Measurements from ENCODE around the genes ZBTB7A, EBI3, LRG1 and MYDGF.

DNA sequence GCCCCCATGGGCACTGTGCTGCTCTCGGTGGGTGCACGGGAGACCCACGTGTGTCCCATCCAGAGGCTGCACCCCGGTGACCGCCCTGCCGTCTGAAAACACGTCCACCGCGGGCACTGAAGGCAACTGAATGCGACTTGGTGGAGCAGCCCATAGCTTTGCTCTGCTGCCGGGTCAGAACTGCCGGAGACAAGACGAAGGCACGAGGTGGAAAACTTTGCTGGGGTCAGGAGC lies 30.6 kb downstream of the PIP5K1C start:
- PRO-cap: no peak

DNA sequence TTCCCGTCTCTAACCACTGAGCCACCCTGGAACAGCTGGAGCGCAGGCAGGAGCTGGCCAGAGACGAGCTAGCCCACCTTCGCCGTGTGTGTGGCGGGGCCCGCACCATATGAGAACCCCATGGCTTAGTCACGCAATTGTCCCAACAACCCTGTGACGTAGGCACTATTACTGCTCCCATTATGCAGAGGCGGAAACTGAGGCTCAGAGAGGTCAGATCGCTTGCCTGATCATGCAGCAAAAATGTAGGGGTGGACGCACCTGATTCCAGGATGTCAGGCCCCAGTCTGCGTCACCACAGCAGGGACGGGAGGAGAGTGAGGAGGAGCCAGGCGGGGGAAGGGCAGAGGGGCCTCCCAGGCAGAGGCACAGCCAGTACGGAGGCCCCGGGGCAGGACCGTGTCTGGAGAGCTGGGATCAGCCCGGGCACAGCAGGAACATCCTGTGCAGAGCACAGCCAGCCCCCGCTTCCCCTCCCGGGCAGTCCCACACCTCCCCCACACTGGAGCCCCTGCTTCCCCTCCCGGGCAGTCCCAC lies 16.8 kb downstream of the PIP5K1C start:
- PRO-cap: no peak

DNA sequence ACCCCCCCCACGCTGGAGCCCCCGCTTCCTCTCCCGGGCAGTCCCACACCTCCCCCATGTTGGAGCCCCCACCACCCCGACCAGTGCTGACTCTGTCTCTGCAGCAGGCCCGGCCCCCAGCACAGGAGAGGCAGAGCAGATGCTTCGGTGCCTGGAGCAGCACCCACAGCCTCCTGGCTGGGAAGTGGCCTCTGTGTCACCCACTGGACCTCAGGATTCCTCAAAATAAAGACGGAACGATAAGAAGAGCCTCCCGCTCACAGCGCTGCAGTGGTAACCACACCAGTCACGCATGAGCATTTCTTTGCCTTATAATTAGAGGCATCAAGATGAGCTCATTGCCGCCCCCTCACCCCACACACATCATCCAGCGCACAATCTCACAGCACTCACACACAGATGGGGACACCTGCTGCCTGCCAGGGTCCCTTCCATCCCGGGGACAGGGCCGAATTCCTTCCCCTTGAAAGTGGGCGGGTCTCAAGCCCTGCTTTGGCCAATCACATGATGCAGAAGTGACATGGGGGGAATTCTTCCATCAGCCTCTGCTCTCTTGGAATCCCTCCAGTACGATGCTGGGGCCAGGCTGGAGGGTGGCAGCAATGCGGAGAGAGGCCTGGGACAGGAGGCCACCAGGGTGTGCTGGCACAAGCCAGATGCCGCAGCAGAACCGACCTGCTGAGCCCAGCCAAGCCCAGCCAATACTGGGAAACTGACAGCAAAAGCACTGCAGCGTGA lies 16.2 kb downstream of the PIP5K1C start:
- PRO-cap: no peak

DNA sequence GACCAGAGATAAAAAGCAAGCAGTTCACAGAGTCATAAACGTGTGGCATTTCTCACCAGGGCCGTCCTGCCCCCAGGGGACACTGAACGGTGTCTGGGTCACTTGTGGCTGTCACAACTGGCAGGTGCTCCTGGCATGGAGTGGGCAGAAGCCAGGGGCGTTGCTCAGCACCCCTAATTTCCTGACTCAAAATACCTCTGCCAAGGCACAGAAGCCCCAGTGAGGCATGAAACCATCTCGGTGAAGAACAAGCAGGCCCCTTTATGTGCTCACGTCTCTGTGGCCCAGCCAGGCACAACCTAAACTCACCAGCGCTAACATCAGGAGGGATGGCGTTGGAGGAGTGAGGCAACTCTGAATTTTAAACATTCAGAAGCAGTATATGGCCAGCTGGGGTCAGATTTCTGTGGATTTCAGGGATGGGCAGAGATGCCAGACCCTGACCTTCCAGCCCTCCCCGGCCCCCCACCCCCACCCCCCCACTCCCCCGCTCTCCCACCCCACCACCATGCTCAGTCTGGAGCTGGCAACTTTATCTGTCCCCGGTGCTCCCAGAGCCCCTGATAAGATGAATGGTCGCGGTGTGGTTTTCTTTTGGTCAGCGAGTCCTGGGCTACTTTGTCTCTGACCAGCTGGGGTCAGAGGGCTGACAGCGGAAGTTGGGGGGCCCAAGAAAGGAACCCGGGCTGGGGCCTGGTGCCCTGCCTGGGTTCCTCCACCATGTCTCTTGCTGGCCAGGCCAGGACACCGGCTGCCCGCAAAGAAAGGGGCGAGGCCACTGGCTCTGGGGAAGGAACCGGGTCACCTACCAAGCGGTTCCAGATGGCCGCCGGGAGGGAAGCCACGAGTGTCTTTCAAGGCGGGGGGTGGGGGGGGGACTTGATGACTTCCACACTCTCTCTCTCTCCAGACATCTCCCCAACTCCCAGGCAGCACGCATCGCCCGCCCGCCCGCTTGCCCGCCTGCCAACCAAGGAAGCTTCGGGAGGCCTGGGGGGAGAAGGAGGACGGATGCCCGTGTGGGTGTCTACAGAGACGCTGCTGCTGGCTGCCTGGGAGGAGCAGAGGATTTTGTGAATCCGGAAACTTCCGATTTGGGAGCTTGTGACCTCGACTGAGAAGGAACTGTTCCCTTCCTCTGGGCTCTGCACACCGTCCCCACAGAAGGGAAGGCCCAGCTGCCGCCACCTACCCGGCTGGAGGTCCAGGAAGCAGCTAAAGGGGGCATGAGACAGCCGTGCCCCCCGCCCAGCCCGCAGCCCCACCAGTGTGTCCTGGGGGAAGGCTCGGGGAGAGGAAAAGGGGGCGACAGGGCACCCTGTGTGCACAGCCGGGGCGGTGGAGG lies 1.3 kb downstream of the PIP5K1C start:
- PRO-cap: no peak

GRCh38 chr19:3722262-3723235 lies 14.4 kb downstream of the TJP3 start:
- PRO-cap: bidirectional peak, plus-strand start at chr19:3722732, minus-strand start at chr19:3722740; unidirectional peak, minus-strand start at chr19:3722938

GRCh38 chr19:3977379-3978104 lies 6.6 kb upstream of the DAPK3 start:
- PRO-cap: no peak

DNA sequence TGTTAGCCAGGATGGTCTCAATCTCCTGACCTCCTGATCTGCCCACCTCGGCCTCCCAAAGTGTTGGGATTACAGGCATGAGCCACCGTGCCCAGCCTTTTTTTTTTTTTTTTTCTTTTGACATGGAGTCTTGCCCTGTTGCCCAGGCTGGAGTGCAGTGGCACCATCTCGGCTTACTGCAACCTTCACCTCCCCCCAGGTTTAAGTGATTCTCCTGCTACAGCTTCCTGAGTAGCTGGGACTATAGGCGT lies 25.8 kb downstream of the ZBTB7A start:
- PRO-cap: no peak

GRCh38 chr19:4066560-4067210 lies at the start of gene ZBTB7A:
Gene ZBTB7A, minus strand, starts transcription at chr19:4066899.
- PRO-cap: bidirectional peak, plus-strand start at chr19:4066993, minus-strand start at chr19:4066776

- PRO-cap: no peak
Measured at GRCh38 chr19:4229041-4229667, at the start of gene EBI3. Gene EBI3, plus strand, starts transcription at chr19:4229523.

GRCh38 chr19:4327104-4328077 lies 11.2 kb downstream of the STAP2 start:
- PRO-cap: no peak

DNA sequence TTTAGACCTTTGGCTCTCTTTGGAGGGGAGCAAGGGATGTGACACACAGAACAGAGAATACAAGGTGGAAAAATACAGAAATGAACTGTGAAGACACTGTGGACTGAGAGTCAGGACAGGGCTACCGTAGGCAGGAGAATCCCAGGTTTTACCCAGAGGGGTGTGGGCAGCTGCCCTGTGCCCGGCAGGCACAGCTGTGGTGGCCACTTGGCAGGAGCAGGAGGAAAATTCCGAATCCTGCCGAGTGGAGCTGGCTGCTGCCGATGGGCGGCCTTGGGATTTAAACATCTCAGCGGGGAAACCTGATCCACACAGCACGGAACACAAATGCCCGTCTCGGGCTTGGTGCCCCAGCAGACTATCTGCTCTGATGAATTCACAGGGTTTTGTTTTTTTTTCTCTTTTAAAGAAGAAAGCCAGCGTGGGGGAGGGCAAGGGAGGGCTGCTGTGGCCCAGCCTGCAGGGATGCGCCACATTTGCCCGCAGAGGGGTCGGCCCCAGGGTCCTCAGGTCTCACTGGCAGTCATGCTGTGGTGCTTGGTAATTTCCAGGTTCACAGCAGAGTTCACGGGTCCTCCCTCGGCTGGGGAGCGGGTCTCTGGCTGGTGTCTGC lies 27.9 kb downstream of the MPND start:
- PRO-cap: no peak

- PRO-cap: no peak
Measured at GRCh38 chr19:4403204-4403828, 876 bp downstream of the CHAF1A start.

DNA sequence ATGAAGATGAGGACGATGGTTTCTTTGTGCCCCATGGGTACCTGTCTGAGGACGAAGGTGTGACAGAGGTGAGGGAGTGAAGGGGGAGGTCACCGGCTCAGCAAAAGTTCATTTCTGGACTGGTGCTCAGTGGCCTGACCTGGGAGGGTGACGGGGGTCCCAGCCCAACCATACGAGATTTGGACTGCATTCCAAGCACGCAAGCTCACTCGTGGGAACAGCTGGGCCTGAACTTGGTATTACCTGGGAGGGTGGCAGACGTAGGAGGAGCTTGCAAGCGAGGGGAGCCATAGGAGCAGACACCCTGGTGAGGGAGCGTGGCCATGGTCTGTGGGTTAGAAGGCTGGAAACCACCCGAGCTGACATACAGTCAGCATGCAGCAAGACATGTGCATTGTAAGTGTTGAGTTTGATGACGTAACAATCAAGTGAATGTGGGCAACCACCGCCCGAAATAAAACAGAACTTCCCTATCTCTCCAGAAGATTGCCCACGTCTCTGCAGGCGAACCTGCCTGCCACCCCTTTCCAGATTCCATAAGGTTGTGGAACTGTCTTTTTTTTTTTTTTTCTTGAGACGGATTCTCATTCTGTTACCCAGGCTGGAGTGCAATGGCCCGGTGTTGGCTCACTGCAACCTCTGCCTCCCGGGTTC lies 26.9 kb downstream of the UBXN6 start:
- PRO-cap: no peak

DNA sequence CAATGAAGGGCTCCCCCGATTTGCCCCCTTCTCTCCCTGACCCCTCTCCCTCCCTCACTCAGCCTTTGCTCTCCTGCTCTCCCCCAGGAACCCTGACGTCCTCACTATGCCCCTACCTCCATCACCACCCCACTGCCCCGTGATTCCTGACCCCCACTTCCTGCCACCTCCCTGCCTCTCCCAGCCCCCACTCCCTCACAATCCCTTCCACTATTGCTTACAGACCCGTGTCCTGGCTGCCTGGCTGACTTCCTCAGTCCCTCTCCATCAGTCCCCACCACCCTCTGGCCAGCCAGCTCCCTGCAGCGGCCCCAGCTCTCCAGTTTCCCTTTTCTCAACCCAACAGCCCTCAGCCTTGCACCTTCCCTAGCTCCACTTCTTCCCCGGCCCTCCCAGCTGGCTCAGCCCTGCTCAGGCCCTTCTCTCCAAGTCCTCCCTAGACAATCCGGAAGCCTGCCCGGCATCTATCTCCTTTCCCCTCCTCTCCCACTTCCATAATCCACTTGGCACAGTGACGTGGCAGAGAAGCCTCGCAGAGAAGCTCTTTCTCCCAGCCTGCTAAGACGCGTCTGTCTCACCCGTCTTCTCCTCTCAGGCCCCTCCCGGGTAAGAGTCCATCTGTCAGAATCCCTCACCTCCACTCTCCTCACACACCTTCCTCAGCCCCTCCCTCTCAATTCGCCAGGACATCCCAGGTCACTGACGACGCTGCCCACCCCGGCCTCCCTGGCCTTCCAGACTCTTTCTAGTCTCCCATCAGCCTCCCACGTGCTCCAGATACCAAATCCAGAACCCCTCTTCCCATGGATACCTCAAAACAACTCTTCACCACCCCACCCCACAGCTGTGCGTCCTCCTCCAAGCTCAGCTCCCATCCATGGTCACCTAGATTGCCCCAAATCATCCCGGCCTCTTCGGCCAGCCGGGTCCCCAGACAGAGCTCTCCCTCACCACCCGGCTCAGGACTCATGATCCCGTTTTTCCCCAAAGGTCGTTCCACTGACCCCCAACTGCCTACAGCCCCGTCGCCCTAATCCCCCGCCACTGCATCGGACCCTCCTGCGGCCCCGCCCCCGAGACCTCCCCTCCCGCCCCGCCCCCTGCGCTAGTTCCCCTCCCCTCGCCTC lies 989 bp downstream of the UBXN6 start:
- PRO-cap: bidirectional peak, plus-strand start outside the sequence, minus-strand start at position 1,048 of the sequence

- PRO-cap: no peak
Measured at GRCh38 chr19:4521458-4522150, 3.3 kb upstream of the PLIN4 start.

DNA sequence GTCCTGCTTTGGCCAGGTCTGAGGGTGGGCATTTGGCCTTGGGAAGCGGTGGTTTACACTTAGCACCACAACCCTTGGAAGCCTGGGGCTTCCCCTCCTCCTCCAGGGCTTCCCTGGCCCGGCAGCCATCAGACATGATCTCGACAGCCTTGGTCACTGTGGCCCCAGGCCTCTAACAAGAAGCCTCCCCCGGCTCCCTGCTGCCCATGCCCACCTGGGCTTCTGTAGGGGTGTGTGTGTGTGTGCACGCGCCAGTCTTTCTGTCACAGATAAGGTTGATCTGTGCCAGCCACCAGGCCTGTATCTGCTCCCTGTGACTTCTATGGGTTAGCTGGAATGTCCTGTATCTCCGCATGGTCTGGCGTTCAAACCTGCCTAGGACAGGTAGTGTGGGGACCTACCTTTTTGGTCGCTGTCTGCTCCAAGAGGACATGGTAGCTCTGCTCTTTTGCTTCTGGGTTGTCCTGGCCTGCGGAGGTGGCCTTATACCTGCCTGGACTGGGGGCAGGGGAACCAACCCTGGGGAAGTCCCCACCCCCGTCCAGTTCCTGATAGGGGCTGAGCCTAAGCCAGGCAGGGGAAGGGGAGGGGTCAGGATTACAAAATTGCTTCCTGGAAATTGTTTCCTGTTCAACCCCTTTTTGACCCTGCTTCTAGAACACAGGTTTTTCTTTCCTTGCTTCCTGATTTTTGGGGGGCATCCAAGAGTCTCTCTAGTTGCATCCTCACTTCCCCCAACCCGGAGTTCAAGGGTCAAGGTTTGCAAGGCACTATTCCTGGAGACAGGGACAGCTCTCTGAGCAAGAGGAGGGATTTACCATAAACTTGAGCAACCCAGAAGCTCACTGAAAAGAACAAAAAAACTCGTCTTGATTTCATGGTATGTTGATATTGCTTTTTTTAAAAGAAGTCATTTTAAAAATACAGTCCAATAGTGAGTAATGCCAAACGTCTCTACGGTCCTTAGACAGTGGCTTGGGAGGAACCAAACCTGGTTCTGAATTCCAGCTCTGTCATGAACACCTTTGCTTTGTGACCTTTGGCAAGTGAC lies at the start of gene LRG1:
Gene LRG1, minus strand, starts transcription at position 456 of the 1,051 bp plus-strand sequence.
- PRO-cap: no peak

DNA sequence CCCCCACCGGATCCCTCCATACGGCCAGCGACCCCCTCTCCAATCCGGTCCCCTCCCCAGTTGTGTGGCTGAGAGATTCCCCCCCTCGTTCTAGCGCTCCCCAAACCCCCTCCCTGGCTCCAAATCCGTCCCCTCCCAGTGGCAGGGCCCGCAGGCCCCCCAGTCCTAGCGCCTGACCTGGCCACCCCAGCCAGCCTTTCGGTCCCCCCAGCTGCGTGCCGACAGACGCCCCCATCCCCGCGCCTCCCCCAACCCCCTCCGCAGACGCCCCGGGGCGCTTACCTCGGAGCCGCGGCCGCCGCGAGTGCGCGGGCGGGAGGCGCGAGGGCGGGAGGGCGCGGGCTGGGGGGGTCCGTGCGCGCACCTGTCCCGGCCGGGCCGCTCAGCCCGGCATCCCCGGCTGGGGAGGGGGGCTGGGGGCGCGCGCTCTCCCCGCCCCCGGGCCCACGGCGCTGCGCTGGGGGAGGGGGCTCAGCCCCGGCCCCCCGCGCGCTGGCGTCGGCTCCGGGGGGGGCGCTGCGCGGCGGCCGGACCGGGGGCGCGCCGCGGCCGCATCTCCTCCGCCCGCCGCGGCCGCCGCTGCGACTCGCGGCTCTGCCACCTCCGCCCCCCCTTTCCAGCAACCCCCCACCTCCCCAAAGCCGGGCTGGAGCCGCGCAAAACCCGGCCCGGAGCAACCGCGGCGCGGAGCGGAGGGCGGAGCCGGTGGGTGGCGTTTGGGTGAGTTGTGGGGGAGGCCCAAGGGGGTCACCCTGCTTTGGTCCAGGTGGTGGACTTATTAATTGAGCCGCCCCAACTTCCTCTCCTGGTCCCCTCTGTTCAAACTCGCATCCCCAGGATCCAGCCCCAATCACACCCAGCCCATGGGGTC lies 21.9 kb upstream of the SEMA6B start:
- PRO-cap: unidirectional peak, minus-strand start at position 596 of the sequence

GRCh38 chr19:4583758-4584948 lies 24.7 kb upstream of the SEMA6B start:
- PRO-cap: no peak

DNA sequence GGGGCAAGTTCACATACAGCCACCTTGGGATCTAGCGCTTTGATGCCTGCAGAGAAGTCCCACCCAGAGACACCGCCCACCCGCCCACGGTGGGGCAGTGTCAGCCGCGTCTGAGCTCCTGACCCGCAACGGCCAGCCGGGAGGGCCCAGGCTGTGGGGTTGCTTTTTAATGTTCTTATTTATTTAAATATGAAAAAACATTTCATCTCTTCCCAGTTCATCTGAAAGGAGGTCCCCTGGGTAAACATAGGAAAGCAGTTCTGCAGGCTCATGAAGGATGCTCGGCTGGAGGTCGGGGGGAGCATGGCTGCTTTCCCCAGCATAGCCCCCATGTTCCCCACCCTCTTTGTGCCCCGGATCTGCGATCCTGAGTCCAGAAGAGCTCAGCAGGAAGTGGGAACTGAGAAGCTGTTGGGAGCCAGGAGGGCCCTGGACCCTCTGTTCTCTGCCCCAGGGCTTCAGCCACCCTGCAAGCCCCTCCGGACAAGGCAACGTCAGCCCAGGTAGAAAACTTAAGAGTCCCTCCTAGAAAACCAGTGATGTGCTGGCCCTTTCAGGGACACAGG lies 12.7 kb downstream of the MYDGF start:
- PRO-cap: no peak

- PRO-cap: bidirectional peak, plus-strand start at chr19:4669966, minus-strand start at chr19:4669781; bidirectional peak, plus-strand start at chr19:4670592, minus-strand start at chr19:4670342
Measured at GRCh38 chr19:4669471-4670675, at the start of gene MYDGF. Gene MYDGF, minus strand, starts transcription at chr19:4670342.

All from progenitor cell of endocrine pancreas (in vitro differentiated cells).